Right common carotid artery plus branches (tissue), 1 donor: Measurements from ENCODE around the gene CYB5R3.

- PRO-cap, result no peak
Measured at GRCh38 chr22:42564918-42565283, 11.1 kb downstream of the SERHL2 start.

DNA sequence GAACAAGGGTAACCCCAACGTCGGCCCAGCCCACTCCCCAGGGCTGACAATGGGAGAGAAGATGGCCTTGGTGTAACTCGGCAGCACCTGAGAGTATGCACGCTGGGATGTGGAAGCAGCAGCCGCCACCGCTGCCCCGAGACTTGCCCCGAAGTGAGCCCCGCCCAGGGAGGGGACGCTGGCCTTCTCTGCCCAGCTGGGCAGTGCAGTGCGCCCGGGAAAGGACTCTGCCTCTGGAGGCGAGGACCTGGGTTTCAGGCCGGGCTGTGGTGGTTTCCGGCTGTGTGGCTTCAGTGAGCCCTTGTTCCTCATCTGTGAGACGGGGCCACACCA is 8.6 kb upstream of the POLDIP3 start:
- PRO-cap, result no peak

DNA sequence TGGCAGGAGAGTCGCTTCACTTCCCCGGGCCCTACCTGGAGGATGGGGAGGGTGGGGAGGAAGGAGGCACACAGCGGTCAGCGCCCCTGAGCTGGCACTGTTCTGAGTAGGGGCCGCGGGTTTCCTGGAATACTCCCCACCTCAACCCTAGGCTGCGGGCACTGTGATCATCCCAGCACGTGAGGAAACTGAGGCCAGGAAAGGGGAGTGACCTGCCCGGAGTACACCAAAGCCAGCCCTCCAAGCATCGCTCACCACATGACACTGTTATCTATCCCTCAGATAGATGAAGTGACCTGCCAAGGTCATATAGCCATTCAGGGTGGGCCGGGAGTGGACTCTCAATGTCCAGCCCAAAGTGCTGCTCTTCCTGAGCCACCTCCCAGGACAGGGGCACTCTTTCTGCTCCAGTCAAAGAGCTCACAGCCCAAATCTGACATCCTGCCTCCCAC is 3.4 kb upstream of the ATP5MGL start:
- PRO-cap, result no peak

DNA sequence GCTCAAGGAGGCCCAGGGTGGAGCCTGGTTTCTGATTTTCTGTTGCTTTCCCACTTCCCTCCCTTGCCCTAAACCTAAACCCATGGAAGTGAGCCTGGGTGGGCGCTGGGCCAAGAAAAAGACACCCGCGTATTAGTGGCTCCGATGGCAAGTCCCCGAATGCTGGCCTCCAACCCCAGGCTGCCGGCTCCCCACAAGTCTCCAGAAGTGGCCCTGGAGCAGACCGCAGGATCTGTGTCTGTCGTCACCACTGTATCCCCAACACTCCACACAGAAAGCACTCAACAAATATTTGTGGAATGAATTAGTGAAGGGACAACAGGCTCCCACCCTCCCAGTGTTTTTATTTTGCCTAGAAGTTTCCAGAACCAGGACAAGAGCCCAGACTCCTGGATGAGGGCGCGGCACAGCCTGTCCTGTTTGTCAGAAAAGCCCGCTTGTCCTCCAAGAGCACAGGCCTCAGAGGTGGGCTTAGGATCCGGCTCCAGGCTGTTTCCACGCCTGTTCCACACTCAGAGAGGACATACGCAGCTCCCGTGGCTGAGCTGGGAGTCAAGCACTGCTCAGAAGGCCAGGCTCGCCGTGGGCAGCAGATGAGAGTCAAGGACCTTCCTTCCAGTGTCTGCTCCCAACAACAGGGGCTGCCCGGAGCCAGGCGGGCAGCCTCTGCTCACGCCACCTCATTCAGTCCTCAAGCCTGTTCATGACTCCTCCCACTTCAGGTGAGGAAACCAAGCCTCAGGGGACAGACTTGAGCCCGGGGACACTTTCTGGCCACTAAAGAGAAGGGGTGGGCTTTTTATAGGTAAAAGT is 4.0 kb downstream of the CYB5R3 start:
- PRO-cap, result bidirectional peak, plus-strand start at position 384 of the sequence, minus-strand start at position 266 of the sequence

DNA sequence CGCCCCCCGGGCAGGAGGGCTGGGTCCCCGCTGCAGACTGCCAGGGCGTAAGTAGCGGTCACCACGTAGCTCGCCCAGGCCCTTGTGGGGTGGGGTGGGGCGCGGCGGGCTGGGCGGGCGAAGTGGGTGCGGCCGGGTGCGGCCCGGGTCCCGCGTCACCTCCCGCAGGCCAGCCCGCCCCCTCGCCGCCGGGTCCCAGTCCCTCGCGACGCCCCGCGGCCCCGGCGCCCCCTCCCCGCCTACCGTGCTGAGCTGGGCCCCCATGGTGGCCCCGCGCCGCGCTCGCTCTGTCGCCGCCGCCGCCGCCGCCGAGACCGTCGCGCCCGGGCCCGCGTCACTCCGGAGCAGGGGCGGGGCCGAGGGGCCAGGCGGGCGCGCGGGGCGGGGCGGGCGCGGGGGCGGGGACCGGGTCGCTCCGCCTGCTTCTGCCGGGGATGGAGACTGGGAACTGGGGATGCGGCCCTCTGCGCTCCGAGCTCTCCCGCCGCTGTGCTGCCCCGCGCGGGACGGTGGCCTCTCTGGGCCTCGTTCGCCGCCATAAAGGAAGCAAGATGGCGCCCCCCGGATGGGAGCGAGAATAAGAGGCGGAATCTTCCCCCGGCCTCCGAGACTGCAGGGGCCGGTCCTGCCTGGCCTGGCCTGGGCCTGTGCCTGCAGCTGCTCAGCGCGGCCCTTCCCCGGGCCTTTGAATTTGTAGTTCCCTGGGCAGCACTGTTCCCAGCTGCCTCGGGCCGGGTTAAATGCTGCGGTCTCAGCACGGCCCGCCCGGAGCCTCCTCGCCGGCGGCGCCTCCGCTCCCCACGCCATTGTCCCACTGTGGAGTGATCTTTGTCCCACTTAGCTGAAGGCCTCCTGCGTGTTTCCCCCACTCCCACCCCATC is at the start of gene CYB5R3:
Gene CYB5R3, minus strand, starts transcription at position 341 of the 881 bp plus-strand sequence.
- PRO-cap, result bidirectional peak, plus-strand start at position 434 of the sequence, minus-strand start at position 289 of the sequence

DNA sequence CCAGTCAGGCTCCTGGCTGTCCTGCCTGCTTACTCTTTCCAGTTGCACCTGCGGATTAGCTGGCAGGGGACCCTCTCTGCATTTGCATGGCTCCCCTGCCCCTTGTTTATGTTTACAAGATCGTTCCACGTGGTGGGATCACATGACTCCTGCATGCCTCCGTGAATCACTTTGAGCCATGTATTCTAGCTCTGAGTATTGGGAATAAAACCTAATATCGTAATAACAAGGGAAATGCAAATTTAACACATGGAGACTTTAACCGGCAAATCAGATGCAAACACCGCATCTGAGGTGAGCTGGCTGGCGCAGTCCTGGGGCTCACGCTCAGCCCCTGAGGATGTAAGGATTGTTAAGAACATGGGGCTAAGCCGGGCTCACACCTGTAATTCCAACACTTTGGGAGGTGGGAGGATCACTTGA is 36.9 kb upstream of the A4GALT start:
- PRO-cap, result no peak

- PRO-cap, result no peak
Measured at GRCh38 chr22:42773042-42773752, 52.5 kb upstream of the A4GALT start.

GRCh38 chr22:42791615-42792128 is 65.4 kb downstream of the ARFGAP3 start:
- PRO-cap, result no peak

- PRO-cap, result no peak
Measured at GRCh38 chr22:42805462-42806111, 51.5 kb downstream of the ARFGAP3 start.

DNA sequence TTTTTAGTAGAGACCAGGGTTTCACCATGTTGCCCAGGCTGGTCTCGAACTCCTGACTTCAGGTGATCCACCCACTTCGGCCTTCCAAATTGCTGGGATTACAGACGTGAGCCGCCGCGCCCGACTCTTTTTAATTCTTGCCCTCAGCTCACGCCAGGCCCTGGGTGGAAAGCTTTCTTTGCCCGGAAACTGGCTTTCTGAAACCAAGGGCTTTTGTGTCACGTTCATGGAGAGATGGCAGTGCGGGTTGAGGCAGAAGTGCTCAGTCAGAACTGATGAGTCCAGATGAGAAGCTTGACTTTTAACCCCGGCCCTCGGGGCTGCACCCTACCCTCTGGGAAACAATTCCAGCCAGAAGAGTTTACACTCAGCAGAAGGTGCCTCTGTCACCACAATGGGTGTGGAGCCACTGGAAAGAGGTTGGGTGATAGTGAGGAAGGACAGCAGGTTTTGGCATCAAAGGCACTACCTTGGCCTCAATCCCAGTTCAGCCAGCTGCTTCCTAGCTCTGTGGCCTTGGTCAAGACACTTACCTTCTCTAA is 852 bp upstream of the ARFGAP3 start:
- PRO-cap, result no peak

GRCh38 chr22:42875939-42876529 is 19.0 kb upstream of the ARFGAP3 start:
- PRO-cap, result no peak

GRCh38 chr22:42905483-42906199 is 48.6 kb upstream of the ARFGAP3 start:
- PRO-cap, result no peak

- PRO-cap, result no peak
Measured at GRCh38 chr22:42947611-42948017, 67.3 kb downstream of the PACSIN2 start.

GRCh38 chr22:42994822-42995680 is 19.9 kb downstream of the PACSIN2 start:
- PRO-cap, result bidirectional peak, plus-strand start at chr22:42995325, minus-strand start at chr22:42995205

DNA sequence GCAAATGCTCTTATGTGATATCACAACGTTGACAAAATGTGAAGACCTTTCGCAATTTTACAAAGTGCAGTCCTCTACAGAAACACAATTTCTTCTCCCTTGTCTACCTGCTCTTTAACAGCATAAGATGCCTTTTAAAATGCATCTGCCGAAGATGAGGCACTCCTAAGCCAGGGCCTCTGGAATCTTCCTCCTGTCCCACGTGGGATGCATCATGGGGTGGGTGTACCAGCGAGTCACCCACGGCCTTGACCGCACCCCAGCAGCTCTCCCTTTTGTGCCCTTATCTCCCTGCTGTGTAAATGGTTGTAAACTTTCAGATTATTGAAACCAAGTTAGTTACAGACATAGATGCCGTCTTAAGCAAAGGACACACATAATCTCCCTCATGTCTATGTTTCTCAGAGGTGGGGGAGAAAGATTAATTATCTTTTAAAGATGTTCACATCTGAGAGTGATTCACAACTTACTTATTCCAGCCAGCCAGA is 11.3 kb downstream of the PACSIN2 start:
- PRO-cap, result no peak

DNA sequence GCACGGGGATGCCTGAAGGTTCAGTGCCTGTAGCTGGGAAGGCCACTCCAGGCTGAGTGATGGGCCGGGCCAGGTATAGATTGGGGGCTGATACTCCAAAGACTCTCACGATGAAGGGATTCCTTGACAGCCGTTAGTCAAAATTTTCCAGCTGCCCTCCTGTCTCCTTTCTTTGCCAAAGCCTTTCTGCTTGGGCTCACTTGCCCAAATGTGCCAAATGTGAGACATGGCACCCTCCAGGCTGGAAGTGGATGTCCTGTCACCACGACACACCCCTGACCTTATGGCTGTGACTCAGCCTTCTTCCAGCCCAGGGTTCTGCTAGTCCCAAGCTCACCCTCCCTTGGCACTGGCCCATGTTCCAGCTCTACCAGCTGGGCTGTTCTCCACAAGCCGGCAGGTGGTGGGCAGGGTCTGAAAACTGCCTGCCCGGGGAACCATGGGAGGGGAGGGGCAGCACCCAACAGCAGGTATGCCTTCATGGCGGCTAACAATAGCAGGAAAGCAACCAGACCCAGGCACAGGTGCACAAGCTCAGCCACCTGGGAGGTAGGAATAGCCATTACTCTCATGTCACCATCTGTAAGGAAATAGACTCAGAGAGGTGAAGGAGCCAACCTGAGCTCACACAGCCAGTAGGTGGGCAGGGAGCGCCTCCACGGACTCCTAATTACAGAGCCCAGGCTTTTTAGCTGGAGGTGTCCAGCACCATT is 13.4 kb upstream of the PACSIN2 start:
- PRO-cap, result no peak

DNA sequence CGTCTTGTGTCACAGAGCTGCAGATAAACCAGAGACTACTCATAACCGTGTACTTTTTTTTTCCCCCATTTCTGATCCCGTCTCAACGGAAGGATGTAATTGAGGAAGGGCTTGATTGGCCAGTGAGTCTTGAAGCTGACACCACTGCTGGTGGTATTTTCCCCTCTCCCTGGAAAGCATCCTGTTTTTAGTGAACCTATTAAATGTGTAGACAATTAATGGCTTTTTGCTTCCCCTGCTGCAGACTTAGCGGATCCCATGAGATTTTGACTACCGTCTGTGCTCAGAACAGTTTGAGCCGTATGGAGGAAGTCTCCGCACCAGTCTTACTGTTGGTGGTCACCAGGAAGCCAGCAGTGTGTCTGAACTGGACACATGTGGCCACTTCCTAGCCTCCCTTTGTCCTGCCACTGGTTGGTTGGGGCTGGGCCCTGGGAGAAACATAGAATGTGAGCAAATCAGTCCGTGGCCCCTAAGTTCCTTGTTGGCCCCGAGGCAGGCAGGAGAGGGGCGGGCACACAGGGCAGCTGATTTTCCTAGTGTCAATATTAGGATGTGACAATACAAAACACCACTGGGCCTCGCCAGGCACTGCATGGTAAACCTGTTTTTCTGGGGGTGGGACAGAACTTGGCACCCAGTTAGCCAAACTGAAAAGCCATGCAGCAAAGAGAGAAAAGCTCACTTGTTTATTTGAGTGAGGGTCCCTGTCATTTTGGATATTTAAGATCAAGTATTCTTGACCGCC is 3.2 kb downstream of the BIK start:
- PRO-cap, result no peak

DNA sequence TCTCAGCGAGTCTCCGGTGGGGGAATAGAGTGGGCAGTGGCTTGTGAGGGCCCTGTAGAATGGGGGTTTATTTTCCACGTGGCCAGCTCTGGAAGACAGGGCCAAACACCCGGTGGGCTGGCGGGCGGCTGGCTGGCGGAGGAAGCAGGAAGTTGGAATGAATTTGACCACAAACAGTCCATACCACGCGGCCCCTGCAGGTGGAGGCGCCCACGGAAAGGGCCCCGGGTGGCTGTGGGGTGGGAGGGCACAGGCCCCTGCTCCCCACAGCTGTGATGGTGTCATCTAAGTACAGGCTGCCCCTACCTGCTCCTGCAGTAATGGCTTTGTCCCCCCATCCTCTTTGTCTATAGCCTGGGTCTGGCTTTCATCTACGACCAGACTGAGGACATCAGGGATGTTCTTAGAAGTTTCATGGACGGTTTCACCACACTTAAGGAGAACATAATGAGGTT is 15.0 kb downstream of the MCAT start:
- PRO-cap, result no peak

DNA sequence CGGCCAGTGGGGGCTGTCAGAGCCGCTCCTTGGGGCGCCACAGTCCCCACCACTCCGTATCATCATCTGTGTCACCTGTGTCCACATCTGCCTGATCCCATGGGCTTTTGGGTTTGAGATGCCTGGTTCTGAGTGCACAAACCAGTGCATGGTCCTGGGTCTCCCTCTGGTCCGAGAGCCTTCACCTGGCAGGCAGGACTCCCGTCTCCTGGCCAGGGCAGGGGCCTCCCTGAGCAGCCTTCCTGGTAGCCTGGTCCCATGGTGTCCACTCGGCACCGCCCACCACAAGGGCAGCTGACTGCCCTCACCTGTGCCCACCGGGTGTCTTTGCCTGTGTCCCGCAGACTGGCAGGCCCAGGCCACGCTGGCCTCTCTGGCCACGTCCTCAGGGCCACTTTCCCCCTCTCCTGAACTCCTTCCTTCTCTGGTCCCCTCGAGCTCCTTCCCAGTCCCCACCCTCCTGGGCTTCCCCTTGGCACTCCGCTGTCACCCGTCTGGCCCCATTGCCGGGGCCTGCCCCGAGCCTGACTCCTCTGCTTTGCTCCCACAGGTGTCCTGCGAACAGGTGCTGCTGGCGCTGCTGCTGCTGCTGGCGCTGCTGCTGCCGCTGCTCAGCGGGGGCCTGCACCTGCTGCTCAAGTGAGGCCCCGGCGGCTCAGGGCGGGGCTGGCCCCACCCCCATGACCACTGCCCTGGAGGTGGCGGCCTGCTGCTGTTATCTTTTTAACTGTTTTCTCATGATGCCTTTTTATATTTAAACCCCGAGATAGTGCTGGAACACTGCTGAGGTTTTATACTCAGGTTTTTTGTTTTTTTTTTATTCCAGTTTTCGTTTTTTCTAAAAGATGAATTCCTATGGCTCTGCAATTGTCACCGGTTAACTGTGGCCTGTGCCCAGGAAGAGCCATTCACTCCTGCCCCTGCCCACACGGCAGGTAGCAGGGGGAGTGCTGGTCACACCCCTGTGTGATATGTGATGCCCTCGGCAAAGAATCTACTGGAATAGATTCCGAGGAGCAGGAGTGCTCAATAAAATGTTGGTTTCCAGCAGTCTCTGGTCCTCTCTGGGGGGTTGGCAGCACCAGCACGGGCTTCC is 14.2 kb downstream of the MCAT start:
- PRO-cap, result no peak

DNA sequence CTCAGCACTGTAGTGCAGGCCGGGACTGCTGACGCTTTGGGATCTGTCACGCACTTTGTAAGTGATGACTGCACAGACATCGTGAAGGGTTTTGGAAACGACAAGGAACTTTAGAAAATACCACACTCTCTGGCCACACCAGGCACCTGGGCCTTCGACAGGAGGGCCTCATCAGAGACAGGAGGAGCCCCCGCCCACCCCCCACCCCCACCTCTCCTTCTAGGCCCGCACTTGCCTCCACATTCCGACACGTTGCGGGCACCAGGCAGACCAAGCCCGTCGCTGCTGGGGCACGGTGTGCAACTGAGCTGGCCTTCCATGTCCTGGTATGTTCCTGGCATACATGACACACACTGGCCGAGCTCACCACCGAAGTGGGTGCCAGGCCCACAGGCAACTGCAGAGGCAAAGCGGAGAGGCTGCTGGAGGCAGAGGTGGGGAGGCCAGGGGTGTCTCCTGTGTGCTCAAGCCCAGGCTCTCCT is 27.0 kb upstream of the TTLL12 start:
- PRO-cap, result no peak